Psoas muscle (tissue), 2 donors: Measurements from ENCODE around the gene TAOK3.

DNA sequence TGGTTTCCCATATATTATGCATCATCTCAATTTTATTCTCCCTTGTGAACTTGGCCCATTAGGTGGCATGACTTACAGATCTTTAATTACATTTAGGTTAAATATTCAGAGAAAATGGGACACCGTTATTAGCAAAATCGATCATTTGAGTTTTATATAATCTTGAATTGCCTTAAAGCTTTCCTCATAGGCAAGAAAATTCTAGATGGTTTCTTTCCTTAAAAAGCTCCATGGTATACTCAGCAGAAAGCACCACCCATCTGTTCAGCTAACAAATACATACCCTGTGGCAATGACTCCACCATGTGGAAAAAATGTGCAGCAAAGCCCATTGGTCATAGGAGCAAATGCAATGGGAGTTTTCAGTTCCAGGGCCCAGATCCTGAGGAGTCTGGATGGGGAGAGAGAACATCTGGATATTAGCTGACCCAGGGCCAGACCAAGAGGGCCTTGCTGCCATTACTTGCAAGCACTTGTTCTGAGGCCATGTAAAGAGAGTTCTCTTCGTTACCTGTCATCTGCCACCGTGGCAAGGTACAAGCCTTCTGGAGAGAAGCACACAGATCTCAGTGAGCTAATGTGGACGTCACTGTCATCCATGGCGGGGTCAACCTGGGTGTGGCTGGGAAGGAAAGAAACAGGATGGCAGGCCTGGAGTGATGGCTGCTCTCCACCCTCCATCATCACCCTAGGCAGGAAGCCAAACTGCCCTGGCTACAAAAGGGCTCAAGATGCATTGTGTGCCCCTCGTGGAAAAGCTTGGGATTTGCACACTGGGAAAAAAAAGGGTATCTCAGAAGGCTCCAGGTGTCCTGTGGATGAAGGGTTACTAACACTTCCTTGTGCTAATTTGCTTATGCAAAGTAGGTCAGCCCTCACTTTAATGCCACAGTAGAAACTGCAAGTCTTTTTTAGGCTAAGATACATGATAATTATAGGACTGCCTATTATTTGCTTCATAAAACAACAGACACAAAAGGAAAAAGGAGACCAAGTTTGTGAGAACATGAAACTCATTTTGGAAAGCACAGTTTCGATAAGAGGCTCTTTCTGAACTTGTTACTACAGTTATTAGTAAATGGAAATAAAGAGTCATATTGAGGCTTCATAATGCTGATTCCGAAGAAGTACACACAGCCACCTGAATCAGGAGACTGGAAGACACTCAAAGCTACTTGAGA lies 18.6 kb downstream of the RFC5 start:
- PRO-cap, 2 experiments, result no peak in any of the 2 experiments

- PRO-cap, 2 experiments, result no peak in any of the 2 experiments
These were observed 4.0 kb upstream of the WSB2 start for GRCh38 chr12:118064725-118065665.

DNA sequence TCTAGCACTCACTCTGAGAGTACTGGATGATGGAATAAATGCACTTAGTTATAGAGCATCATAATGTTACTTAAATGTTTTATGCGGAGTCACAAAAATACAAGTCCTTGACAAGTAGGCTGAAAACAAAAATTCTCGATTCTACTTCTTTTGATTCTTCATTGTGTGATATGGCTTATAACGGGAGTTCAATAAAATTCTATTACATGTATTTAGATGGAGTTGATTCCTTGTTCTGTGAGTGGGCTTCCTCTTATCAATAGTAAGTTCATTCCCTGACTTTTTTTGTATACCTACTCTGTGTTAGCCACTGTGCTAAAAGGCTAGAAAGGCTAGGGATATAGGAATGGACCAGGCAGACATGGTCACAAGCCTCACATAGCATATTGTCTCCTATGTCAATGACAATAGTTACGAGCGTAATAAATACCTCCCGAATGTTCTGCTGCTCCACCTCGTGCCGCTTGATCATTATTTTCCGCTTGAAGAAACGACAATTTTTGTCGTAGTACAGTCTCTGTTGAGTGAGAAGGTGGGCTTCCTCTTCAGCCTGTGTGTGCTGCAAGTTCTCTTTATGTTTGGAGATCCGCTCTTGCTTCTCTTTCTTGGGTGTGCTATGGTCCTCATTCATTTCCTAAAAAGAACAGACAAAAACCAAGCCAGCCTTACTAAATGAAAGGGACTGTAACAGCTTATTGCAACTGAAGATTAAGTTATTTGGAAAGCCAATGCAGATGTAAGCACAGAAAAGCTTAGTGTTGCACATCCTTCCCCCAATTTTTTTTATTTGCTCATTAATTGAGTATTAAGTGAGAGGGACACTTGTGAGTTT lies 36.3 kb downstream of the PEBP1 start:
- PRO-cap, 2 experiments, result no peak in any of the 2 experiments

DNA sequence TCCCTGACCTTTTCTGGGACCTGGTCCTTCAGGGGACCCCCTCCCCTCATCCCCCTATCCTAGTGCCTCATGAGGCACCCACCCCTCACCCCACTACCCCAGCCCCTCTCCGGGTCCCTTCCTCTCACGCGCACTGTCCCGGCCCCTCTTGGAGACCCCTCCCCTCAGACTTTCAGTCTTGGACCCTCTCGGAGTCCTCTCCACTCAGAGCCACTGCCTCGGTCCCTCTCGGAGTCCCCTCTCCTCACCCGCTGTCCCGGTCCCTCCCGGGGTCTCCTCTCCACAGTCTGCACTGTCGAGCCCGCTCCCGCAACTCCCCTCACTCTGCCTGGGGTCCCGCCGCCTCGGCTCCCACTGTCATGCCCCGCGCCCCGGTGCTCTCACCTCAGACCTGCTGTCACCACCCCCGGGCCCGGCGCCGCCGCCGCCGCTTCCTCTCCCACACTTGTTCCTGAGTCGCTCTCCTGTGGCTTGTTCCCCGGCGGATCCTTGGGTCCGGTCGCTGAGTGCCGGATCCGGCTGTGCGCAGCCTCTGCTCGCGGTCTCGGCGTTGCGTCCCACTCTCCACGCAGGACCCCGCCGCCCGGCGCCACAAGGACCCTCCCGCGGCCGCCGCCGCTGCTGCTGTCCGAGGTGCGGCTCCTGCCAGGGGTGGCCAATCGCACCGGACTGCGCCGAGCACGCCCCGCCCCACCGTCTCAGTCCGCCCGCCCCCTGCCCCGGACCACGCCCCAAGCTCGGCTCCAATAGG lies at the start of gene TAOK3:
TSS of gene TAOK3 (minus strand) at position 644 of the 751 bp plus-strand sequence.
- PRO-cap, 2 experiments, result peak in 2 of 2 experiments; most common plus-strand start position 388 of the sequence (in 1); most common minus-strand start position 626 of the sequence (in 2)

GRCh38 chr12:118373433-118373997 lies 808 bp upstream of the TAOK3 start:
- PRO-cap, 2 experiments, result no peak in any of the 2 experiments

DNA sequence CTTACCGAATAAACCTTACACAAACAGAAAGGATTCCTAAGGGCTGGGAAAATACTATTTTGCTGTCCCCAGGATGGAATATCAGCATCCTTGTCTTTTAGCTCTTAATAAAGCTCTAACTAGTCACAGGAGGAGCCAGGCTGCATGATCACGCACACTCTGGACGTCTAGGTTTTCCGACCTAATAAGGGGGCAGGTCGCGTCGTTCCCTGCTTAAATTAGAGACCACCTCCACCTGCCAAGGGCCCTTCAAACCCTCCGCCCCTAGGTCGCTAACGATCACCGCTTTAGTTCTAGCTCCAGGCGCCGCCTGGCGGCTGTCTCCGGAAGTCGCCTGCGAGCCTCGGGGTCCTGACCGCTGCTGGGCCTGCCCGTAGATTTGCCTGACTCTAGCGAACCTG lies 404 bp upstream of the SUDS3 start:
- PRO-cap, 2 experiments, result peak in 2 of 2 experiments; most common minus-strand start position 262 of the sequence (in 1)

DNA sequence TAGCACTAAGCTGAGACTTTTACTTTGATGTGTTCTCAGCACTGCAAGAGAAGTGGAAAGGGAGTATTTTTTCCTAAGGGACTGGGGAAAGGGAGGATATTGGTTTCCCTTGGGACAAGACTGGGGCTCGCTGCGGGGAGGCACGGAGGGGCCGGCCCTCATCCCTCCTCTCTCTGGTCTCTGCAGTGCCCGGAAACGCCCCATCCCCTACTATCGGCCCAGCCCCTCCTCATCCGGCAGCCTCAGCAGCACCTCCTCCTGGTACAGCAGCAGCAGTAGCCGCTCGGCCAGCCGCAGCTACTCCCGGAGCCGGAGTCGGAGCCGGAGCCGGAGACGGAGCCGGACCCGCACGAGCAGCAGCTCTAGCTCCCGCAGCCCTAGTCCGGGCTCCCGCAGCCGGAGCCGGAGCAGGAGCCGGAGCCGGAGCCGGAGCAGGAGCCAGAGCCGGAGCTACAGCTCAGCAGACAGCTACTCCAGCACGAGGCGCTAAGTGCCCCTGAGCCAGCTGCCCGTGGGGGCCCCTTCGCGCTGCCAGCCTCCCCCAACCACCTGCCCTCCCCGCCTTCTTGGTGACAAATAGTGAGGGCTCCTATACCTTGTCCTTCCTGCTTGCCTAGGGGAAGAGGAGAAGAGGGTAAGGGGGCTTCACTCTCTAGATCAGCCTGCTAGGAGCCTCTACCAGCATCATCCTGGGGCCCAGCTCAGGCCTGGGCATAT lies 22.3 kb upstream of the HSPB8 start:
- PRO-cap, 2 experiments, result no peak in any of the 2 experiments

DNA sequence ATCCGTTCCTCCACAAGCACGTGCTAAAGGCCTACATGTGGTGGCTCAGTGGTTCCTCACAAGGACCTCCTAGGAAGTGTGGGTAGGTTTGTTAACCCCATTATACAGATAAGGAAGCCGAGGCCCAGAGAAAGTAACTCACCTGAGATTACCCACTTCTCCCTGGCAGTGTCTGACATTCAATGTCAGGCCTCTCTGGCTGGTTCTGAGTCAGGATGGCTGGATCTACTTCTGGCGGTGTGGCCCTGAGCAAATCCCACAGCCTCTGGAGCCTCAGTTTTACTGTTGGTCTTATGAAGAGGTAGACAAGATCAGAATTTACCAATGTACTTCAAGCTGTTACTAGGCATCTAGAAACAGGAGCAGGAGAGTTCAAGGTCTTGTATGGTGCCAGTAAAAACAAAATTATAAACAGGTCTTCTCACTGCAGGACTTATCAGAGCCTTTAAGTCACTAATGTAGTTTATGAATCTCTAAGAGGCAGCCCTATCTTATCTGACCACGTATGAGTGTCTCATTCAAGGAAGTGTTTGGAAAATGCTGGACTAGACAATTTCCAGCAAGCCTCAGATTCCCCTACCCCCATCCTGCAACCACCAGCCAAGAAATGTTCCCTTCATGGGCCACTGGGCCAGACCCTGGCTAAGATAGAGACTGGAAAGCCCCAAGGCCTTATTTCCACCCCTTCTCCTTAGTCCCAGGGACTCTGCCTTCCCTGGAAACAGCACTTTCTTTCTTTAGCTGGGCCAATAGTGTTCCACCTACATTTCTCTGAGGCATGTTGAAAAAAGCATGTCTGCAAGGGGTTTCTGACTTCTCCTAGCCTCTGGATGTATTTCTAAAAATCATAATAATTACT lies 4.2 kb downstream of the HSPB8 start:
- PRO-cap, 2 experiments, result peak in 1 of 2 experiments; most common plus-strand start position 517 of the sequence (in 1); most common minus-strand start position 267 of the sequence (in 1)

DNA sequence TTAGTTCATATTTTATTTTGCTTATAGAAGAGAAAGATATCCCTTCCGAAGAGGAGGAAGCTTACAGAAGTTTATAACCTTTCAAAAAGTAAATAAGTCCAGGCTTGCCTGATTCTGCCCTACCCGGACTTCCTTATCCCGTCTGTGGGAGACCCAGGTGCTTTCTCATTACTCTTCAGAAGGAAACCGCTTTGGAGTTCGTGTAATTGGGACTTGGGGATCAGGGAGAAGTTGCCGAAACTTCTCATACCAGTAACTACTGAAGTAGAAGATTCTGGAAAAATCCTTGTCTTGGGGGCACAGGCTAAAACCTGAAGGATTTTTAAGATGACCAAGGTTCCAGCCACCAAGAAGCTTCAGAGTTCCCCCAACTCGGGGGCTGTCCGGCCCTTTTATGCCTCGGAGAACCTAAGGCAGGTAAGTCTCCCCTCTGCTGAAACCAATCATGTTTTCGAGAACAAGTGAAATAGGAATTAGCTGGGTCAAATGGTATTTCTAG lies 370 bp downstream of the CCDC60 start:
- PRO-cap, 2 experiments, result no peak in any of the 2 experiments

GRCh38 chr12:119368820-119369521 lies 34.4 kb downstream of the CCDC60 start:
- PRO-cap, 2 experiments, result no peak in any of the 2 experiments

GRCh38 chr12:119397204-119397421 lies 62.6 kb downstream of the CCDC60 start:
- PRO-cap, 2 experiments, result no peak in any of the 2 experiments

DNA sequence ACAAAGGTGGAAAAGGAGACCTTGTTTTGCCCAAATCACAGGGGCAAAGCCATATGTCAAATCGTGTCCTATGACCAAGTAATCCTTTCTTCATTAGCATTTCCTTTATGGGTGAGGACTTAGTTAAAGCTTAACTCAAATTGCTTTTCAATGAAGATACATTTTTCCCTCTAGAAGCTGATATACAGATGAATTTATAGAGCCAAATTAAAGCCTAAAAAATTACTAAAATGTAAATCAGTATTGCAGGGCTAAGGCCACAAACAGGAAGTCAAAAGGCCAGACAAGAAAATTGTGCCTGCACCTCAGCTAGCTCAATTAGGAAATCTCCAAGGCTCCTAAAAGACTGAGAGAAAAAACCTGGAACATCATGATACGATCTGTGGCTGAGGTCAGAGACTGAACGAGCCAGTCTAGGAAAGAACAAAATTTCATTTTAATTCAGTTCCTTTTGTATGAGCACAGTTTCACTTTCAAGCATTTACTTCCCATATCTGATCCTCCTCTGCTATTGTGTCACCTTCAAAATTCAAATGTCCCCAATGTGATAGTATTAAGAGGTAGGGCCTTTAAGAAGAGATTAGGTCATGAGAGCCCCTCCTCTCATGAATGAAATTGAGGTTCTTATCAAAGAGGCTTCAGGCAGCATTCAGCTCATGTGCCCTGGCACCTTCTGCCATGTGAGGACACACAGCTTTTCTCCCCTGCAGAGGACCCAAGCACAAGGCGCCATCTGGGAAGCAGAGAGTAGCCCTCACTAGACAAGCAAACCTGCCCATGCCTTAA lies 14.7 kb downstream of the PRKAB1 start:
- PRO-cap, 2 experiments, result no peak in any of the 2 experiments

GRCh38 chr12:119683230-119684139 lies 15.6 kb downstream of the PRKAB1 start:
- PRO-cap, 2 experiments, result no peak in any of the 2 experiments

- PRO-cap, 2 experiments, result no peak in any of the 2 experiments
These were observed 50.8 kb downstream of the PRKAB1 start for GRCh38 chr12:119718553-119719309.

GRCh38 chr12:119730283-119730892 lies 62.5 kb downstream of the PRKAB1 start:
- PRO-cap, 2 experiments, result no peak in any of the 2 experiments

GRCh38 chr12:120064112-120065080 lies 52.2 kb downstream of the RAB35 start:
- PRO-cap, 2 experiments, result no peak in any of the 2 experiments

- PRO-cap, 2 experiments, result peak in 2 of 2 experiments; most common plus-strand start chr12:120200157 (in 2); most common minus-strand start chr12:120200066 (in 1)
These were observed 1.1 kb downstream of the RPLP0 start for GRCh38 chr12:120199734-120200331.

GRCh38 chr12:120229140-120230339 lies 28.6 kb upstream of the RPLP0 start:
- PRO-cap, 2 experiments, result no peak in any of the 2 experiments

GRCh38 chr12:120240307-120241110 lies 25.0 kb downstream of the PXN start:
- PRO-cap, 2 experiments, result no peak in any of the 2 experiments

- PRO-cap, 2 experiments, result no peak in any of the 2 experiments
These were observed 10.7 kb downstream of the PXN start for GRCh38 chr12:120254886-120255229.